ENCODE measurements around the gene LRGUK.

DNA sequence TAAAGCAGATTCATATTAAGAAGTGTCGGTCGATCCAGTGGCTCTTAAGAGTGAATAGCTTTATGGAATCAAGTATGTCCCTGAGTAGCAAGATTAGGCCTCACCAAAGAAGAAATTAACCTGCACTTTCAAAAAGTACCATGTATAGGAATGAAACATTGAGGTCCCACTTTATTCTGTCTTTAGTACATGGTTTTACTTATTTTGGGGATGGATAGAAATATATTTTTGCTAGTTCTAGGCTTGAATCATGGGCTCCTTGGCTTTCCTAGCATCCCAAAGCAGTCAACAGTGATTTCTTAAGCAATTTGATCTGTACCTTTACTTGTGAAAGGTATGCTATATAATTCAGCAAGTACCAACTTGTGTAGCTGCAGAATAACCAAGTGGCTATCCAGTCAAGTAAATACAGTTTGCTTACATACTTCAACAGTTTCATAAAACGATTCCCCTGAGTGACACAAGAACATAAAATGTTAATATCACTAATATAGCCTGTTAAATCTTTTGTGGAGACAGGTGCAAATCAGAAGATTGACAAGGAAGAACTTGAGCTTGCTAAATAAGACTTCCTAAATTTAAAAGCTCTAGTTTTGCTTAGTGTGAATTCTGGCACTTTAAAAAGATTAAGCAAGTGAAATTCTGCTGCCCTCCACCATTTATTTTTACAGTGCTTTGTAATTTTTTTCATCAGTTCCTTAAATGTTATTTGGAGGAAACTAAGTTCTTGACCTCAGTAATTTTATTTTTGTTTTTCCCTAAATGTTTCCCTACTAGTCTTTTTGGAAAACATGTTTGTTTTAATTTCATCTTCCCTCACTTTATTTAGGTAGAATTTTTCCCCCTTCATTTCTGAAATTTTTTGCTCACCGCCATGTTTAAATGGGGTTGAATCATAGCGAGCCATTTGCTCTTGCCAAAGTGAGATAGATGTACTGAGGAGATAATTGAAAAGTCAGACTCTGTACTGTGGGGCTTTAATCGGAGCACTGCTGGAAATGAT lies 67.1 kb downstream of the PODXL start:
- PRO-cap, result no peak

DNA sequence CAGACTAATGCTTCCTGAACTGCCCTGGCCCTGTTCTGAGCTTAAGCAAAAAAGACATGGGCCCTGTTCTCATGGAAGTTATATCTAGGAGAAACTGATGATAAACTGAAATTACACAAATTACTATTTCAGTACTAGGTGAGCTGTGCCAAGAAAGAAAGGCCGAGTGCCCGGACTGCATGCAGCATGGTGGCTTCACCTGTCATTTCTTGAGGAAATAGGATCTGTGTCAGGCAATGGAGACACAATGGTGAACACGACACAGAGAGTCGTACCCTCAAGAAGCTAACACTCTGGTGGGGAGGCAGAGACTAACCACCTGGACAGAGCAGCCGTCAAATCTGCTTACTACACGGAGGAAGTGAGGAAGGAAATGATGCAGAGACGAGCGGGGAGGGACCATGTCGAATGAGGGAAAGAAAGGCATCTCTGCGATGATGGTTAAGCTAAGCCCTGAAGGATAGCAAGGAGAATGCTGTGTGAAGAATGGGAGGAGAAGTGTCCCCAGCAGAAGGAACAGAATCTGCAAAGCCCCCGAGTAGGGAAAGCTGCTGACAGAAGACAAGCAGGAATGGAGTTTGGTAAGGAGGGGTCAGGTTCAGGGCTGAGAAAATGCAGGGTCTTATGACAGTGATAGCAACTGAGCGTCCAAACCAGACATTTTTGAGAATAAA lies 44.3 kb downstream of the PODXL start:
- PRO-cap, result no peak

DNA sequence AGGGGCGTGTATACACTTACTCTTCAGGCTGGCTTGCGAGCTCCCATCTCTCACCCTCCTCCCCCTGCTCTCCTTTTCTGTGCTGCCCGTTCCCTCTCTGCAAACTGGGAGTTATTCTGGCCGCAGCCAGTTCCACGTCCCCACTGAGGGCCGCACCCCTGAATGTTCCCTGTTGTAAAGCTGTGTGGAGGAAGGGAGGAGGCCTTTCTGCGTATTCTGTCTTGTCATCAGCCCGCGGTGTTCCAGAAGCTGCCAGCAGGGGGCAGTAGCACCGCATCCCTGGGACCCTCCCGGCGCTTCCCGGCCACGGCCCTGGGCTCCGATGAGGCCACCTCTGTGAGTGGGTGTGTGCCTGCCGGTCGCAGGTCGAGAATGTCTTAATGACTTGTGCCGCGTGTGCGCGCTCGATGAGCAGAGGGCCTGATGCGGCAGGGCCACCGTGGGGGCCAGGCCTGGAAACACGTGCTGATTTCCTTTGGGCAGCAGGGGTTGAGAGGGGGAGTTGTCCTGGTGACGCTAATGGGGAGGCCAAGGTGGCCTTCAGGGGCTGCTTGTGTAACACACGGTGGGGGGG lies 135.6 kb upstream of the PODXL start:
- PRO-cap, result no peak

DNA sequence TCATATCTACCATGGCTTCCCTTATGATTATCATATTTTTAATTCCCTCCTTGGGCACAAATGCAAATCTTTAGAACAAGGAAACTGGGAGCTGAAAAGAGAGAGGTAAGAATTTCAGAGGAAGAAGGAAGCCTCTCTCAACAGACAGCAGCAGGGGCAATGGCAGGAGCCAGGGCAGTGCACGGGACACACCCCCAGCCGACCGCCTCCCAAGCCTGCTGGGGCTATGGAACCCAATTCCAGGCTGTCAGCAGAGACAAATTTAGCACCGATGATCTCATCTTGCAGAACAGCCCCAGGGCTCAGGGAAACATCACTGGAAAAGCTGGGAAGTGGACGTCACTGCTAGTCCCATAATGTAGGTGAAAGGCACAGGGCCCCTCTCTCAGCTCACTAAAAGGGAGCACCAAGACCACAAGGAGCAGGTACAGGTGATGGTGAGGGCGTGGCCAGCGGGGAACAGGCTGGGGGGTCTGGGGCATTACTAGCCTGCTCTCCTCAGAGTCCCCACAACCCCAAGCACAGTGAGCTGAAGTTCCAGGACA lies 103.8 kb downstream of the PLXNA4 start:
- PRO-cap, result no peak

GRCh38 chr7:132577203-132577793 lies 1.0 kb upstream of the PLXNA4 start:
- PRO-cap, result no peak

DNA sequence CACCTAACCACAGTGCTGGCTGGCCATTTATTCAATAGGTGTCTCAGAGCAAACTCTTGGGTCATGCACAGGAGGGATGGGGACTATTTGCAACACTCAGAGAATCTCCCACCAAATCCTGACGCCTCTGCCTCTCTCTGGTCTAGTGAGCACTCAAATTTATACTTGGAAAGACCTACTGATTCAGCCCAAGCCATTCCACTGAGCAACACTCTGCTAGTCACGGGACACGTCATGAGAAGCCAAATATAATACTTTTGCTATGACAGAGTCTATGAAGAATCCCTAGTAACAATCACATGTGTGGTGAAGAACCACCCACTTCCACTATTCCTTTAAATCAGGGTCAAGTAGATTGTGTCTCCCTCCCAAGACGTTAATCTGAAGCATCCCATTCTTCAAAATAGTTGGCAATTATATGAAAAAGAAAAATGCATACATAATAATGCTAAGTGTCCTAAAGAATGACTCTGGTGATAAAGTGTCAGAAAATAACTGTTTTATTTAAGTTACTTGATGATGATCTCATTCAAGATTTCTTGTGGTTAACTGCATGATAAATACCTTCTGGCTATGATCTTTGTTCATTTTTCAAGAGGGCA lies 28.5 kb downstream of the CHCHD3 start:
- PRO-cap, result no peak

GRCh38 chr7:133501844-133502213 lies 249.0 kb downstream of the EXOC4 start:
- PRO-cap, result no peak

DNA sequence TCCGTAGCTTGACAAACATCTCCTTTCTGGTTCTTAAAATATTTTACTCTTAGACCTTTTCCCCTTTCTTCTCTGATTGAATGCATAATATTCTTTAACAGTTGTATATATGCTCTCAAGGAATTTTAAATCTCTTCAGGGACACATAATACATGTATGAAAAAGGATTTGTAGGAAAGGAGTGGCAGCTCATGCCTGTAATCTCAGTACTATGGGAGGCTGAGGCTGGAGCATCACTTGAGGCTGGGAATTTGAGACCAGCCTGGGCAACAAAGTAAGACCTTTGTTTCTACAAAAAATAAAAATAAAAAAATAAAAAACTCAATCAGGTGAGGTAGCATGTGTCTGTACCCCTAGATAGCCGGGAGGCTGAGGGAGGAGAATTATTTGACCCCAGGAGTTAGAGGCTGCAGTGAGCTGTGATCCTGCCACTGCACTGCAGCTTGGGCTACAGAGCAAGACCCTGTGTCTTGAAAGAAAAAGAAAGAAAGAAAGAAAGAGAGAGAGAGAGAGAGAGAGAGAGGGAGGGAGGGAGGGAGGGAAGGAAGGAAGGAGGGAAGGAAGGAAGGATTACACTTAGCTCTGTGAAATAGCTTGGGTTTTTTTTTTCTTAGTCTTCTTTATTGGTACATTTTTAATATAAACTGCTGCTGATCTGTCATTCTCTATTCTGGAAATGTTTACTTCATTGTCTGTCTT lies 285.6 kb downstream of the EXOC4 start:
- PRO-cap, result no peak

DNA sequence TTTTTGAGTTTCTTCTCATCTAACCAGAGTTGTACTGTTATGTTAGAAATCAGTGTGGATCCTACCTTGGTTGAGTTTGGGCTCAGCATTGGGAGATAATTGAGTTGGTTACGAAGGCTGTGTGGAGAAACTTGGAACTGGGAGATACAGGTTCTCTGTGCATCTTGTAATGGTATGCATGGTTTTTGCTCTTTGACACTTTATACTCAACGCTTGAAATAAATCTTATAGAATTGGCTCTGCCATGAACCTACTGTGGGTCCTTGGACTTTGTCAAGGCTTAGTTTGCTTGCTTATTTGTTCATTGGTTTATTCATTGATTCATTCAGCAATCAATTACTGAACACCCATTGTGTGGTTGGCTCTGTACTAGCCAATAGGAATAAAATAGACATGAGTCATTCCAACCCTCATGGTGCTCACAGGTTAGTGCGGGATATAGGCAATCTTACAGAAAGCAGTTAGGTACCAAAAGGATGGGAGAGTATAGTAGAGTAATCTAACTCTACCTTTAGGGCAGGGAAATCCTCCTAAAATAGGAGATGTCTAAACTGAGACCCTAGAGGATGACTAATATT lies 404.7 kb downstream of the EXOC4 start:
- PRO-cap, result no peak

DNA sequence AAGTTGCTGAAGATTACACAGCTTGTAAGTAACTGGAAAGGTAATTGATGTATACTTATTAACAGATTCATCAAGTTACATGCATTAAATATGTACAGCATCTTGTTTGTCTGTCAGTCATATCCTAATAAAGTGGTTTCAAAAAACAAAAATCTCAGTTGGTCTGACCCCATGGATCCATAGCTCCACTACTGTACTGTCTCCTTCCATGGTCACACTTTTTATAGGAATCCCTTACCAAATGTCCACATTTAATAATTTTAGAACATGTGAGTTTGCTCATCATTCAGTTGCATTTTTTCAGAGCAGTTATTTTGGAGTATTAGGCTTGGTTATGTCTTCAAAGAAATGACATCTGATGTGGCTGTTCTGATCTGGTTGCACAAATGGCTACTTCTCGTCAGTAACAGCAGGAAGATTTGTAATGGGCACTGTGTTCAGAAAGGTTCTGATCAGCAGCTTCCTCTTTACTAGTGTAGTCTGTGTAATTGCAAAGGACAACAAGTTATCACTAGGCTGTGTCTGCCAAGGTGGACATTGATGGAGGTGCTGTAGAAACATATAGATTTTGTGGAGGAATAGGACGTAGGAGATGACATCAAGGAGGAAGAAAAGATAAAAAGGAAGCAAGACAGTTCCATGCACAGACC lies 418.3 kb upstream of the LRGUK start:
- PRO-cap, result no peak

GRCh38 chr7:134126755-134127884 lies at the start of gene LRGUK:
Gene LRGUK, plus strand, starts transcription at chr7:134127340.
- PRO-cap, result no peak

DNA sequence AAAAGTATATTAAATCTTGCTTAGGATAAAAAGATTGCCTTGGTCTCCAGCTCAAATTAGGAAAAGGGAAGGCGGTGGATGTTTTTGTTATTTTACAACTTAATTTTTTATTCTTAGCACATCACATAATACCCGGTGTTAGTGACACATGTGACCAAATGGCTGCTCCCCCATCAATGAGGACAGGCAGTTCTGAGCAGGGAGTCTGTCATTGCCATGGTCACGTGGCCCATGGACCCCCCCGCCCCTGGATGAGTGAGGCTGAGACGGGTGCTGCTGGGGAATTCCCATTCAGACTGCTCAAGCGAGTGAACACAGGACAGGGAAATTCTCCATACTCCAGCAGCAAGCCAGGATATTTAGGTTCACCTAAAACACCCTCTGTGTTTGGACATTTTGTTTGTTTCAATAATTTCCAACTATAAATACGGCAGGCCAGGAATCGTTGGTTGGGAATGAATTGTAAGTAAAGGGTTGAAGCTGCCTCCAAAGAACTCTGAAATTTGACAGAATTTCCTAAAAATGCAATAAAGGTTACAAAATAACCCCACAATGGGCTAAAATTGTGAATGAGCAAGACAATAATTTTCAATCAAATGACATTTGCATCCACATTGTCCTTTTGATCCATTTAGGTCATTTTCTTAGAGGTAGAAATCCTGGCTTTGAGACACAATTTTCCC lies 34.8 kb upstream of the SLC35B4 start:
- PRO-cap, result no peak

DNA sequence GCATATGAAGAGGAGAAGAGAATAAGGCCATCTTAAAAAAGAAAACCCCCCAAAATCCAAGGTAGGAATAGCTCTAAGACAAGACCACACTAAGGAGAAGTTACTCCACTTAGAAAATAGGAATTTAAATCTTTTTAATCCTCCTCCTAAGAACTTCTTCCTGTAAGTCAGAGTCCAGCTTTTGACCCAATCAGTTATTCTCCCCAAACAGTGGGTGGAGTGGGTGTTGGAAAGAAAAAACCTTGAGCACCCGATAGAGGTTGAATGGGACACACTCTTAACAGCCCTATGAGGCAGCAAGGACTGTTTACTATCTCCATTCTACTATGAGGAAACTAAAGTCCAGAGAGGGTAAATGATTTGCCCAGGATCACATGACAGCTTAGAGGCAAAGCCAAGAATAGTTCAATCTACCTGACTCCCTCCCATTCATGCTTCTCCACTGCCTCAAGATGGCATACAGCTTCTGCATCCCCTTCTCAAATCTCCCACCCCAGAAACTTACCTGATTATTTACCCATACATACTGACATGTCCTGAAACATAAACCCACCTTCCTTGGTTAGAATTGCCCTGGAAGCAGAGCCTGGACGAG lies 57.5 kb upstream of the SLC35B4 start:
- PRO-cap, result no peak

- PRO-cap, result no peak
Observed at GRCh38 chr7:134389379-134389881, 69.5 kb downstream of the AKR1B1 start.

- PRO-cap, result no peak
Observed at GRCh38 chr7:134431642-134432236, 27.2 kb downstream of the AKR1B1 start.

- PRO-cap, result no peak
Observed at GRCh38 chr7:134502387-134502938, 24.9 kb upstream of the AKR1B10 start.

- PRO-cap, result no peak
Observed at GRCh38 chr7:134510532-134511061, 16.8 kb upstream of the AKR1B10 start.

GRCh38 chr7:134551960-134552560 lies 3.1 kb downstream of the AKR1B15 start:
- PRO-cap, result no peak

DNA sequence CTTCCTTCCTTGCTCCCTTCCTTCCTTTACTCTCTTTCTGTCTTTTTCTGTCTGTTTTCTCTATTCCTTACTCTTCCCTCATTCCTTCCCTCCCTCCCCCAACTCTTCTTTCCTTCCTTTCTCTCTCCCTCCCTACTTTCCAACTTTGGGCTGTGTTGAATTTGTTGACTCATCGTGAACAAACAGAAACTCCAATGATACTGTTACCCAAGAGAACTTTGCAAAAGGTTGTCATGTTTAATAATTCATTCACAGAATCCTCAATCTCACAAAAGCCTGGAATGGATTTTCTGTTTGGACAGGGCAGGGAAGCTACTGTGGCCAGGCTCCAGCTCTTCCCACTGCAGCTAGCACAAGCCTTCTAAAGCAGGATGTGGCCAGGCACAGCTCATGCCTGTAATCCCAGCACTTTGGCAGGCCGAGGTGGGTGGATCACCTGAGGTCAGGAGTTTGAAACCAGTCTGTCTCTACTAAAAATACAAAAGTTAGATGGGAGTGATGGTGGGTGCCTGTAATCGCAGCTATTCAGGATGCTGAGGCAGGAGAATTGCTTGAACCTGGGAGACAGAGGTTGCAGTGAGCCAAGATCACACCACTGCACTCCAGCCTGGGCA lies 14.1 kb downstream of the AKR1B15 start:
- PRO-cap, result no peak

GRCh38 chr7:134645798-134646652 lies 628 bp upstream of the BPGM start:
- PRO-cap, result bidirectional peak, plus-strand start at chr7:134646854, minus-strand start at chr7:134646594

Measured in sternocleidomastoid (tissue), 1 donor.